ENCODE results near the genes OR6Q1, OR9I1, OR1S2 and GLYATL1B.

DNA sequence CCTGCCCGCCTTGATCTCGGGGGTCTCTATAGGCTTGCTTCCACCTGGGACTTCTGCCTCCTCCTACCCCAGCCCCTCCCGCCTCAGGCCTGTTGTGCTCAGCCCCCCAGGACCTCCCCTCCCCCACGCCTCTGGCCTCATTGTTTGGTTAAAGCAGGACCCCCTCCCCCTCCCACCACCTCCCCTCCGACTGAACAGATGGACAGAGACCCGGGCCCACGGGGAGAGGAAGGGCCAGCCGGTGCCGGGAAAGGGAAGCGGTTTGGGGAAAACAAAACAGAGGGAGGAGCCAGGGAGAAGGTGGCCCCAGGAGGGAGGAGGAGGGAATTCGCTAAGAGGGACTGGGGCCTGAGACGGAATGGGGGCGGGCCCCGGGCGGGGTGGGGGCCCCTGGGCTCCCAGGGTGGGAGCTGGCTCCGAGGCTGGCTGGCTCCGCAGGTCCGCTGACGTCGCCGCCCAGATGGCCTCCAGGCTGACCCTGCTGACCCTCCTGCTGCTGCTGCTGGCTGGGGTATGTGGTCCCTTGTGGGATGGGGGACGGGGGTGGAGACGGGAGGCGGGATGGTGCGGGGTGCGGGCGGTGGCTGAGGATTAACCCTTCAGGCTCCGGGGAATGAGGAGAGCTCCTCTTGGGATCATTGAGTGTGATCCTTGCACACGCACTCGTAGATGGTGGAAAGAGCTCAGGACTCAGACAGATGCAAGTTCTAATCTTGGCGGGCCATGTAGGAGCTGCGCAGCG is 497 bp downstream of the SERPING1 start:
- PRO-cap: bidirectional peak, plus-strand start at position 393 of the sequence, minus-strand start at position 328 of the sequence

- PRO-cap: no peak
Observed at GRCh38 chr11:57646361-57647030, 3.2 kb downstream of the YPEL4 start.

DNA sequence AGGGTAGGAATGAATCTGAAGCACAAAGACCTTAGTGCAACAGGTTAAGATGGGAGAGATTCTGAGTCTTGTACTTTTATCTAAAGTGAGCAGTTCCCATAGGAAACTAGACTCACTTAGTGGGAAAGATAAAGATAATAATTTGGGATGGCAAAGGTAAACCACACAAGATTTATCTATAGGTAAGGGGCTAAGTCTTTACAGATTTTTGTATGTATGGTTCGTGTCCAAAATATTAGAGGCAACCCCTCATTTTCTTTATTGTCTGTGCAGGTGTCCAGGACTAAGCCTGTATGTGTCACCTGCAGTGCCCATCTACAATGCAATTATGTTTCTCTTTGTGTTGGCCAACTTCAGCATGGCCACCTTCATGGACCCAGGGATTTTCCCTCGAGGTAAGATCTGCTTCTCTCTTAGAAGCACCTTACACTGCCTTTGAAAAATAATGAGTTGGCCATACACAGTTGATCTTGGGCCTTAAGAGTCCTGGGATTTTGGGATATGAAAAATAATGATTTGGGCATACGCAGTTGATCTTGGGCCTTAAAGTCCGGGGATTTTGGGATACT is 14.3 kb downstream of the ZDHHC5 start:
- PRO-cap: no peak

- PRO-cap: no peak
Observed at GRCh38 chr11:57741782-57742448, 624 bp downstream of the SELENOH start.

GRCh38 chr11:57778435-57779194 is 17.0 kb downstream of the CTNND1 start:
- PRO-cap: unidirectional peak, plus-strand start at chr11:57778771

DNA sequence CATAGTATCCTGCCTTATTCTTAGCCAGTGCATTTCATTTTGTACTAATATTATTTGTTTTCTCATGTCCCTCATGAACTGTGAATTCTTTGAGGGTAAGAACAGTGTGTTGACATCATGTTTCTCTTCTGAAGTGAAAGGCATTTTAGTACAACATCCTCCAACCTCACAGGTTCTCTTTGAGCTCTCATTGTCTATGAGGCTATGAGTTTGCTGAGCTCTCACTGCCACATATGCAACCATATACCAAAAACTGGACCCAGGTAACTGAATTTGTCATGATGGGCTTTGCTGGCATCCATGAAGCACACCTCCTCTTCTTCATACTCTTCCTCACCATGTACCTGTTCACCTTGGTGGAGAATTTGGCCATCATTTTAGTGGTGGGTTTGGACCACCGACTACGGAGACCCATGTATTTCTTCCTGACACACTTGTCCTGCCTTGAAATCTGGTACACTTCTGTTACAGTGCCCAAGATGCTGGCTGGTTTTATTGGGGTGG is at the start of gene OR6Q1:
OR6Q1 (plus strand) TSS at position 234 of the 504 bp plus-strand sequence.
- PRO-cap: no peak

DNA sequence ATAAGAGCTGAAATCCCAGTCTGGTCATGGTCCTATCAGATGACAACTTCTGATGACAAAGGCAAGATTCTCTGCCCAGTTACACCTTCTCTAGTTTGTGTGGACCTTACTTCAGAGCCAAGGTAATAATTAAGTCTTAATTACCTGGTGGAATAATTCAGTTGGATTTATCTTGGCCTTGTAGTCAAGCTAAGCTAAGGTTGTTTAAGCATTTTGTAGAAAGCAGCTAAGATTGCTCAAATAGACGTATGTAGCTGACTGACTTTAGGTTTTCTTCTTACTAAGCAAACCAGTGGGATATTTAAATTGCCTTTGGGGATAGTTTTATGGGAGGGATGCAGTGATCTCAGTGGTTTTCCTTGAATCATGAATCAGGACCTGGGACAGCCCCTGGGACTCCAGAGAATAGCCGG is at the start of gene OR9I1:
OR9I1 (minus strand) TSS at position 244 of the 413 bp plus-strand sequence.
- PRO-cap: no peak

GRCh38 chr11:58204036-58204345 is at the start of gene OR1S2:
OR1S2 (minus strand) TSS chr11:58204142.
- PRO-cap: no peak

GRCh38 chr11:58727054-58727683 is 4.6 kb downstream of the GLYAT start:
- PRO-cap: no peak

DNA sequence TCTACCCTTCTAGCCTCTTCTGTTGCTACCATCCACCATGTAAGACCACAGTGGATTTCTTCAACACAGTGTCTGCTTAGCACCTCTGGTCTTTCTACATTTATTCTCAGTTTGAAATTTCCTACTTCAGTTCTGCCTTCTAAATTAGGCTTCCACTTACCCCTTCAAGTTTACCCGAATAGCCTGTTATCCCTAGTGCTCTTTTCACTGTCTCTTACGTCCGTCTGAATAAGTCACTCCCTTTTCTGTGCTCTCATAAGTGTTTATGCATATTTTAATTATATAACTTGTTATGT is 2.7 kb downstream of the GLYAT start:
- PRO-cap: no peak

GRCh38 chr11:58935036-58935610 is 4.2 kb upstream of the GLYATL1 start:
- PRO-cap: no peak

GRCh38 chr11:58945630-58945915 is 6.3 kb downstream of the GLYATL1 start:
- PRO-cap: no peak

DNA sequence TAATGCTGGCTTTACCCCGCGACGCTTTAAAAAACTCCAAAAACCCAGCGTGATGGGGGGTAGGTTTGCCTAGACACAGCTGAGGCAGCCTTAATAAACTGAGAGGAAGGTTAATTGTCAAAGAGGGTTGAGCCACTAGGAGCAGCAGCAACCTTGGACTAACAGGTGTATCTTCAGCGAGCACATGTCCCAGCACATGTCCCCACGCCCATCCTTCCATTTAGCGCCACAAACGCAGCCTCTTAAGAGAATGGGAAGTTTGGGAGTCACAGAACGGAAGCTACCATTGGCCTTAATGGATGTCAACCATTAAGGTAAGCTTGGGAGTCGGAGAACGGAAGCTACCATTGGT is 24.1 kb downstream of the GLYATL1 start:
- PRO-cap: no peak

GRCh38 chr11:58998811-58999695 is 59.8 kb downstream of the GLYATL1 start:
- PRO-cap: no peak

- PRO-cap: unidirectional peak, minus-strand start at chr11:59058408
Observed at GRCh38 chr11:59058302-59058740, 27.8 kb upstream of the GLYATL1B start.

DNA sequence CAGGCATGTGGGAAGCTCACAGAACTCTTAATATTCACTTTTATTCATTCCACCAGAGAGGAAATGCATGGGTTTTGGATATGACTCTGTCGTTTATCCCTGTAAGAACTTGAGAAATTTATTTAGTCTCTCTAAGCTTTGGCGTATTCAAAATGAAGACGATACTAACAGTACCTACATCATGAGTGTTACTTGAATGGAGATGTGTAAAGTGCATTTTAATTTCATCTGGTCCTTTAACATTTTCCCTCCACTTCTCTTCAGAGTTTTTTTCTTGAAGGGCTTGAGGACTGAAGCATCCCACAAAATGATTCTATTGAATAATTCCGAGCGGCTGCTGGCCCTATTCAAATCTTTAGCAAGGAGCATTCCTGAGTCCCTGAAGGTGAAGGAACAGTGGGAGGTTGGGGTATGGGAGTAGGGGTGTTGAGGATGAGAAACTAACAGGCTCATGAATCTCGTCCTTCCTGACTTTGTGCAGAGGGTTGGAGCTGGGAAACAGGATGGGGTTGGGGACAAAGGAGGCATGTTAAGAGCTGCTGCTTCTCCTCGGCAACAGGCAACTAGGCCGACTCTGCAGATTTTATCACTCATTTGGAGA is at the start of gene GLYATL1B:
GLYATL1B (plus strand) TSS at position 308 of the 601 bp plus-strand sequence.
- PRO-cap: no peak

DNA sequence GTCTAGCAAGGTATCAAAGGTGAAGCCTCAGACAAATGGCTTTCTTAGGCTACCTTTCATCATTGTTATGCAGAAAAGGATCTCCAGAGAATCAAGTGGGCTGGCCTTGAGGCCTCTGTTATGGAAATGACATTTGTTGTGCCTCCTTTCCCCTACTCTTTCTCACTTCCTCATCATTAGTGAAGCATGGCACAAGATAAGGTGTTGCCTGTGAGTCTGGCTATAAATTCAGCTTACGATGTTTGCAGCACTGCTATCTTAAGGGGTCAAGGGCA is 9.1 kb downstream of the GLYATL1B start:
- PRO-cap: no peak

DNA sequence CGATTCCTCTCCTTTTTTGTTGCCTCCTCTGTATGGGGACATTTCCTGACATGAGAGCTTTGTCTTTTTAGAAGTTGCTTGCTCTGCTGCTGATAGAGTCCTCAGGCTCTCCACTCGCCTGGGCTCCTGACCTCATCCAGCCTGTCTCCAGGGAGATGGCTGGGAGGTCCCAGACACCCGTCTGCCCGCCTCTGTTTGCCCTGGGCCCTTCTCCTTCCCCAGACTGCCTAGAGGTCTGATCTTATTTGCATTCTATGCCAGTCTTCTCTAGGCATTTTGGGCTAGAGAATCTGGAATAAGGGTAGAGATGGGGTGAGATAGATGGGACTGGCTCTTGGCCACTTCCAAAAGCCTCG is 3.3 kb downstream of the DTX4 start:
- PRO-cap: no peak

DNA sequence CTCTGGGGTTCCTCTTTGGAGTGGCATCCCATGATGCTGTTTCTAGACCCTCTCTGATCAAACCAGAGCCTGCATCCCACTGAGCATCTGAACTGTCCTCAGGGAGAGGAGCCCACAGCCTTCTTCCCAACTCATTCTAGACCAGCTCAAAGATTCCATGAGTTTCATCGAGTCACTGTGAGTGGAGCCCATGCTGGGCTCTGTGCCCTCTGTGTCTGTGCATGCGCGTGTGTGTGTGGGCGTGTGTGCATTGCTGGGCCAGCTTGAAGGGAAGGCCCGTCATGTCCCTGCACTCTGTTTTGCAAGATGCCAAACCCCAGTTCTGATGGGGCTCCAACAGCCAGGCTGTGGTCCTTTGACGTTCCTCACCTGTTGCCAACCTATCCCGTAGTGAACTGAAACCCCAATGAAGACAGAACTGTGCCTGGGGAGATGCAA is 7.1 kb downstream of the MPEG1 start:
- PRO-cap: no peak

- PRO-cap: no peak
Observed at GRCh38 chr11:59291540-59291836, 67.2 kb upstream of the OR5AN1 start.